HT1080 (cell line): ENCODE results near the genes ARAP1 and PLEKHB1.

DNA sequence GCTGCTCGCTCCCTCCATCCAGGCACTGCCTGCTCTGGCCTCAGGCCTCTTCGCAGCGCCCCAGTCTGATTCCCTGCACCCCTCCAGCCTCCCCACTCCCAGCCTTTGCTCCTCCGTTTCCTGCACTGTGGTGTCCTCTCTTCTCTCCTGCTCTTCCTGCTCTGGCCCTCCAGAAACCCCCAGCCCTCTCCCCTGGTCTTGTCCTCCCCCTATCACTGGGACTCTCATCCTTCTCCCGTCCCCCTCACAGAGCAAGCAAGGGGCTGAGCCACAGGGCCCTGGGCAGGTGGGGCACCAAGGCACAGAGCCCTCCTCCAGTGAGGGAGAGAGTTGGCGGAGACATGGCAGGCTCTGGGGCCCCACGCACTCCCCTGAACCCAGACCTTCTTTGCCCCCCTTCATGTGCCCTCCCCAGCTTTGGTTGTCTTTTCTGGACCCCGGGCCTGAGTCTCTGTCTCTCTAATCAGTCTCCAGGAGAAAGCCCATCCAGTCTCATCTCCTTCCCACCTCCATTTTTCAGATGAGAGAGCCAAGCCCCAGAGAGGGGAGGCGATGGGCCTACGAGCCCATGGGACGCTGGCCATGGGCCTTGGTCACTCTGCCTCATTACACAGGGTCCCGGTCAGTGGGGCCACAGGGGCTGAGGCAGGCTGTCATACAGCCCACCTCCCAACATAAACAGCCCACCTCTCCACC lies 55.9 kb downstream of the PDE2A start:
RAMPAGE:
- cytosol, long total RNA = no peak
- long total RNA = no peak
- nucleus, long total RNA = no peak

DNA sequence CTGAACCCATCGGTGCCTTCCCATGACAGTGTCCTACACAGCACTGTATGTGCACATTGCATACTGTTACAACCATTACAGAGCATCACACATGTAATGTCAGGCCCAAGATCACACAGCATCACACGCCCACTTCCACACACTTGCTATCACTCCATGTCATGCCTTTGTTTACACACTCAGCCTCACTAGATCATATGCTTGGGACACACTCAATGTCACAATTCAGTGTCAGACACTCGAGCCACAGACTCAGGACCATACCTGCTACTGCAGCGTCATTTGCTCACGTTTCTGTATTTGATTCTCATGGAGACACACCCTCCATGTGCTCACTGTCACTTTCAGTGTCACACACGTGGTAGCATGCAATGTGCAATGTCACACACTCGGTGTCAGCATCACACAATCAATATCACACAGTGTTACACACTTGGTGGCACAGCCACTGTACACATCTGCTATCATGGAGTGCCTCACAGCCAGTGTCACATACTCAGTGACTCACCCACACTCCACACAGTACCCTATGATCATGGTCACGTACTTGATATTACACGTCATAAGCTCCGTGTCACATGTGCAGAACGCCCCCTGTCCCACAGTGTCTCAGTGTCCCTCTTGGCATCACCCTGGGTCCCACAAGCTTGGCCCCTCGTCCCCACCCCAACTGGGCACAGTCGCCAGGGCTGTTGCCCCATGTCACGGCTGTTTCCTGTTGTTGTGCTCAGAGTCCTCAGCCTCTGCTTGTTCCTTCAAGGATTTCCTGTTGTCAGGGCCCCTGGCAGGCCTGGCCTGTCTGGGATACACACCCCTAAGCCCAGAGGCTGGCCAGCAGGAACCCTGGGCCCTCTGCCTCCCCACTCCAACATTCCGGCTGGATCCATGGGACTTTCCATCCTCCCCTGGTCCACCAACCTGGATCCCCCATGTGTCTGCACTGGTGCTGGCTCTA lies 49.6 kb downstream of the PDE2A start:
RAMPAGE:
- cytosol, long total RNA = no peak
- long total RNA = no peak
- nucleus, long total RNA = no peak

RAMPAGE:
- cytosol, long total RNA = no peak
- long total RNA = no peak
- nucleus, long total RNA = no peak
Observed at GRCh38 chr11:72675956-72677077, 2.1 kb upstream of the PDE2A start.

RAMPAGE:
- cytosol, long total RNA = no peak
- long total RNA = no peak
- nucleus, long total RNA = no peak
Observed at GRCh38 chr11:72688430-72689177, 14.4 kb upstream of the PDE2A start.

GRCh38 chr11:72751924-72753105 lies at the start of gene ARAP1:
TSS of gene ARAP1 (minus strand) at chr11:72752408.
RAMPAGE:
- cytosol, long total RNA = start-site peak on the minus strand at chr11:72752349-72752434, 41 and 34 reads in 2 replicates
- long total RNA = no peak
- nucleus, long total RNA = no peak

GRCh38 chr11:72777544-72778525 lies 16.0 kb downstream of the STARD10 start:
RAMPAGE:
- cytosol, long total RNA = no peak
- long total RNA = no peak
- nucleus, long total RNA = no peak

RAMPAGE:
- cytosol, long total RNA = no peak
- long total RNA = no peak
- nucleus, long total RNA = no peak
Observed at GRCh38 chr11:72807094-72807767, 7.0 kb upstream of the ATG16L2 start.

RAMPAGE:
- cytosol, long total RNA = no peak
- long total RNA = no peak
- nucleus, long total RNA = no peak
Observed at GRCh38 chr11:73177168-73178248, 35.4 kb upstream of the FCHSD2 start.

RAMPAGE:
- cytosol, long total RNA = no peak
- long total RNA = no peak
- nucleus, long total RNA = no peak
Observed at GRCh38 chr11:73239866-73240214, 21.8 kb downstream of the P2RY2 start.

DNA sequence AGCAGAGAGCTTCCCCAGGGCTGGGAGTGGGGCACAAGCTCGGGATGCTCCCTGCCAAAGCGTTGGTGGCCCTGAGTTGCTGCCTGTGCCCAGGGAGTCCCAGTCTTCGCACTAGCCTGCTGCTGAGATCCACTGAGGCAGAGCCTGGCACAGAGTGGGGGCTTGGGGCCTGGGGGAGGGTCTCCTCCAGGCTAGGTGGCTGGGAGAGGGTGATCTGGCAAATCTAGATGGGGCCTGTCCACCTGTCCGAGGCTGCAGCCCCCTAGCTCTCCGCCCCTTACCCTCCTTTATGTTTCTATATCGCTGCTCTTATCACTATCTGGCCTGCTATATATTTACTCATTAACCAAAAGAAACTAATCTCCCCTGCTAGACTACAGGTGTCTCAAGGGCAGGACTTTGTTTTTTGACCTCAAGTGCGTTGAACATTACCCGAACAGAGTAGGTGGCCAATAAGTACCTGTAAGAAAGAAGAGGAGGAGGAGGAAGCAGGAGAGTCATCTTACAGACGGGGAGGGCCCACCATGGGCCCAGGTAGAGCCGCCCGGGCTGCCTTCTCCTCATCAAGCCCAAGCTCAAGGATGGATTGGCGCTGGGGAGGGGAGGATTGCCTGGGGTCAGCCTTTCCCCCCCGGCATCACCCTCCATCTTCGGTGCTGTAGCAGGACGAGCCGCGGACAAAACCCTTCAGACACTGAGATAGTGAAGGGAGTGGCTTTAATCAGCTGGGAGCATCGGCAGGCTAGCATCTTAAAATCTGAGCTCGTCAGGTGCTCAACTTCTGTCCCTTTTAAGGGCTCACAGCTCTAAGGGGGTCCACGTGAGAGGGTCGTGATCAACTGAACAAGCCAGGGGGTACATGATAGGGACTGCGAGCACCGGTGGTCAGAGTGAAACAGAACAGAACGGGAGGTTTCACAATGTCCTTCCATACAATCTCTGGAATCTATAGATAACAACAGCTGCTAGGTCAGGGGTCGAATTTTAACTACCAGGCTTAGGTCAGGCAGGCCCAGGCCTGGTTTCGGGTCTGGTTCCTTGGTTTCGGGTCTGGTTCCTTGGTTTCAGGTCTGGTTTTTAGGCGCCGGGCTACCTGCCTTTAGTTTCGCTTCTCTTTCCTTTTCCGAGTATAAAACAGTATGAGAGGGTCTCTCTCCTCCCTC lies 1.1 kb upstream of the P2RY6 start:
RAMPAGE:
- cytosol, long total RNA = no peak
- long total RNA = no peak
- nucleus, long total RNA = no peak

DNA sequence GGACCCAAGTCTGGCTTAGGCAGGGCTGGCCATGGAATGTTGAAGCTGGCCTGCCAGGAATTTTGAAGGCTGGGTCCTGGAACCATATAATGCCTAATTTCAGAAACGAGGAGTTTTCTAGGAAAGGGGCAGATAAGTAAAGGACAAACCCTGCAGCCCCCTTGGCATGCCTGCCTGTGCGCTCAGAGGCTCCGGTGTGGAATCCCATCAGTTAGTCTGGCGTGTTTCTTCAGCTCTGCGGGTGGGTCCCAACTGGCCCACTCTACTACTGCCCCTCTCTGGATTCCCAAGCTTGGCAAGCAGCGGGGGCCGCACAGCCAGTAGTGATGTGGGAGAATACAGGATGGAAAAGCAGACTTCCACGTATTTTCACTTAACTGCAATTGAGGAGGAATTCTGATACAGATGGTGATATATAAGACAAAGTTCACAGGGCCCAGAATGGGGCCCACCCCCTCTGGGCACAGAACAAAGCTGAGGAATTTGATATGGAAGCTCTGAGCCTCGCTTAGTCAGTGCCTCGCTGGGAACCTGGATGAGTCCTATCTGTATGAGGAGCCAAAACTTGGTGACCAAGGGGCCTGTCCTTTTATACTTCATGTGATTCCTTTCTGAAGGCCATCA lies 25.7 kb downstream of the RELT start:
RAMPAGE:
- cytosol, long total RNA = no peak
- long total RNA = no peak
- nucleus, long total RNA = no peak

DNA sequence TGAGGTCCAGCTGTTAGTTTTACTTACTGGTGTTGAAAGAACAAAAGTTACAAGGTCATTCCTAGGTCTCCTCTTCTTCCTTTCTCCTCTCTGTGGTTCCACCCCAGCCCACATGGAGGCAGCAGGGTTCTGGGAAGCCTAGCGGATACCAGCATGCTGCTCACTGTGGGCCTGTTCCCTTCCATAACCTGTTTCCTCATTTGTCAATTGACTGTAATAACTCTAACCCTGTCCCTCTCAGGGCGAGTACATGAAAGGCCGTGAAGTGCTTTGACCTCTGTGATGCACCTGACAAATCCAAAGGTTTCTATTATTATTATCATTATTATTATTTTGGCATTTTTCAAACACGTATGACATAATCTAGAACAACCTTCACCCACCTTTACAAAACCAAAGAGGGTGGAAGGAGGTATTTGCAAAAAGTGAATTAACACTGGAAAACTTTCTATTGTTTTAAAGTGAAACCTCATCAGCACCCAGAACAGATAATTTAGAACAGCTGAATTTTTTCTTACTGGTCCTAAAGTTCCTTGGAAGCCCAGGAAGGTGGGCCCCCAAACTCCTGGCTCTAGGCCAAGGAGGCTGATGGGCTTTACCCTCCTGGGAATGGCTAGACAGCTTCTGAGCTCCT lies 28.0 kb downstream of the RELT start:
RAMPAGE:
- cytosol, long total RNA = no peak
- long total RNA = no peak
- nucleus, long total RNA = no peak

RAMPAGE:
- cytosol, long total RNA = no peak
- long total RNA = no peak
- nucleus, long total RNA = no peak
Observed at GRCh38 chr11:73465274-73465833, 89.2 kb downstream of the RELT start.

DNA sequence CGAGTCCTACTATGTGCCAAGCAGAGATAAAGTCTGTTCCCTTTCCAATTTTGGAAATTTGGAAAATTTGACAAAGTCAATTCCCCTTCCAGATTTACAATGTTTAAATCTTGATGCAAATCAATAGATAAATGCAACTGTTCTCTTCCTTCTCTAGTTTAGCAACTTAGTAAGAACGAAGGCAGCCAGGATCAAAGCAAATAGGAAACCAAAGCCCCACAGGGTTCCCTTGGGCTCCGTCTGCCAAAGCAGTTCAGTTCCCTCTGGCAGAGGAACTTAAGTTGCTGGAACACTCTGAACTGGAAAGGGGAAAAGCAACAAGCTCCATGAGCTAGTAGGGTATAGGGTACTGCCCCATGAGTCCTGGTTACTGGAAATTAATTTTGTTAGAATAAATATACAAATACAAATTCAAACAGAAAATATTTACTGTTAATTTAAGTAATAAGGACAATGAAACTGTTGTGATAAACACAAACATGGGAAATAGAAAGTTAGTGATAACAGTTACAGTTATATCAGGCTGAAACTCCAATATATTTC lies 91.3 kb downstream of the RELT start:
RAMPAGE:
- cytosol, long total RNA = no peak
- long total RNA = no peak
- nucleus, long total RNA = no peak

RAMPAGE:
- cytosol, long total RNA = no peak
- long total RNA = no peak
- nucleus, long total RNA = no peak
Observed at GRCh38 chr11:73645962-73646971, at the start of gene PLEKHB1. TSS of gene PLEKHB1 (plus strand) at chr11:73646581.

DNA sequence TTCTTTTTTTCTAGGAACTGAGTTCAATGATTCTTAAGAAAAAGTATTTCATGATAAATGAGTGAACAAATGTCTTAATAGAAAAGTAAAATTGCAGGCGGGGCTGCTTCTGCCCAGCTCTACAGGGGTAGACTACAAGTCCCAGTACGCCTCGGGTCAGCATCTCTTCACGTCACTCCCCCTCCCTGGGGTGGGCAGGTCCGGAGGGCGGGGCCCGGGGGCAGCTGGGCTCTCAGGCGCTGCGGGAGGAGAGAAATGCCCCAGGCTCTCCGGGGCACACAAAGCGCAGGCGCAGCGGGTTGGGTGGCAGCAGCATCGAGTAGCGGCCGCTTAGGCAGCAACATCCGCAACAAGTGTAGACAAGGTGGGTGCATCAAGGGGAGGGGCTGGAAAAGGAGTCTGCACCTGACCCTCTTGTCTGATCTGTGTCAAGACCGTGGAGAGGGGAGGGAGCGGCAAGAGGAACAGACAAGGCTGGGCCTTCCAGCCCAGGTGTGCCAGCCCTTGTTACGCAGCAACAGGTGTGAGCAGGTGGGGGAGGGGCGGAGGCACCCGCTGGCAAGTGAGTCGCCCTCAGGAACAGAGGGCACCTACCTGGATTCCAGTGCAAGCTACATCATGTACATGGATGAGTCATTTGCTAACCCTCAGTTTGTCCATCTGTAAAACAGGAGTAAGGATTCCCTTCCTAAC lies 1.1 kb downstream of the PLEKHB1 start:
RAMPAGE:
- cytosol, long total RNA = no peak
- long total RNA = no peak
- nucleus, long total RNA = no peak

GRCh38 chr11:73864277-73864693 lies 12.4 kb downstream of the COA4 start:
RAMPAGE:
- cytosol, long total RNA = no peak
- long total RNA = no peak
- nucleus, long total RNA = no peak

DNA sequence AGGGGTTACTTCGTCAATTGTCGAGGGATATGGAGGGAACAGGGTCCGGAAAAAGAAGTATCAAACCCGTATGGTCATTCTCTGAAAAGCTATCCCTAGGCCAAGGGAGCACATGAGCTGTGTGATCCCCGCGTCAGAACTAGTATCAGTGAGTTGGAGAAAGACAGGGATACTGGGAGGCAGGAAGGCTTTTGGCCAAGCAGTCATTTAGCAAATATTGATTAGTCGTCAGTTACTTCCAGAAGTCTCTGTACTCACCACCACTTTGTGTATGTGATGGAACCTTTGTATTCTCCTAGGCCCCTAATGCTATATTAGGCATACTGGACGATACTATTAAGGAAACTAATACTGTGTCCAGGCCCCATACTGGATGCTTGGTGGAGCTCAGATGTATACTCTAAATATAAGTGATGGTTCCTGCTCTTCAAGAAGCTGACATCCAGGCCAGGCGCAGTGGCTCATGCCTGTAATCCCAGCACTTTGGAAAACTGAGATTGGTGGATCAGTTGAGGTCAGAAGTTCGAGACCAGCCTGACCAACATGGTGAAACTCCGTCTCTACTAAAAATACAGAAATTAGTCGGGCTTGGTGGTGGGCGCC lies 461 bp downstream of the PAAF1 start:
RAMPAGE:
- cytosol, long total RNA = no peak
- long total RNA = no peak
- nucleus, long total RNA = no peak

GRCh38 chr11:73976065-73976494 lies 6.6 kb downstream of the UCP2 start:
RAMPAGE:
- cytosol, long total RNA = no peak
- long total RNA = no peak
- nucleus, long total RNA = no peak

RAMPAGE:
- cytosol, long total RNA = no peak
- long total RNA = no peak
- nucleus, long total RNA = no peak
Observed at GRCh38 chr11:73983941-73984125, 1.2 kb upstream of the UCP2 start.